Panc1 (cell line): ENCODE measurements around a stretch of chr3.

GRCh38 chr3:187040614-187041240 lies 98.6 kb downstream of the RPL39L start:
- RRBS, 2 experiments = no CpG with 5 or more reads among the region's 4 CpGs

DNA sequence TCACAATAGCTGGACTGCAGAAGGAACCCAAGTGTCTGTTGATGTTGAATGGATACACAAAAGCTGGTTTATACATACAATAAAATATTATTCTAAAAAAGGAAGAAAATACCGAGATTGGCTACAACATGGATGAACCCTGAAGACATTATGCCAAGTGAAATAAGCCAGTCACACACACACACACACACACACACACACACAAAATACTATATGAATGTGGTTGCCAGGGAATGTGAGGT lies 77.0 kb downstream of the RPL39L start:
- RRBS, 2 experiments = no CpG with 5 or more reads among the region's 1 CpG

GRCh38 chr3:187075957-187076996 lies 63.0 kb downstream of the RPL39L start:
- RRBS, 2 experiments = no CpG with 5 or more reads among the region's 11 CpGs

- RRBS, 2 experiments = no CpG with 5 or more reads among the region's 1 CpG
These were observed 23.3 kb upstream of the RTP1 start for GRCh38 chr3:187173997-187174310.

DNA sequence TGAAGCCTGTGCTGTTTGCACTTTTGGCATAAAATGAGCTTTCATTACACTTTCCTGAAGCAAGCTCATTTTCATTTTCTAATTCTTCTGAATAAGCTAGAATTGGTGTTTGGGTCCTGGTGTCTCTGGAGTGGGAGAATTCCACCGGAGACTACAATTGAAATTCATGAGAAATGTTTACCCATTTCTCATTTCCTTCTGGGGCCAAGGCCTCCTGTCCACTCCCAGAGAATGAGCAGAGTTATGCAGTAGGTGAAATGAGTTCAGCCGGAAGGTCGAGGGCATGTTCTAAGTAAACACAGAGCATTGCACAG lies 14.9 kb downstream of the MASP1 start:
- RRBS, 2 experiments = 49% methylated on average over 2 of the region's 3 CpGs; no CpG with 5 or more reads in 1 of the 2 experiments

DNA sequence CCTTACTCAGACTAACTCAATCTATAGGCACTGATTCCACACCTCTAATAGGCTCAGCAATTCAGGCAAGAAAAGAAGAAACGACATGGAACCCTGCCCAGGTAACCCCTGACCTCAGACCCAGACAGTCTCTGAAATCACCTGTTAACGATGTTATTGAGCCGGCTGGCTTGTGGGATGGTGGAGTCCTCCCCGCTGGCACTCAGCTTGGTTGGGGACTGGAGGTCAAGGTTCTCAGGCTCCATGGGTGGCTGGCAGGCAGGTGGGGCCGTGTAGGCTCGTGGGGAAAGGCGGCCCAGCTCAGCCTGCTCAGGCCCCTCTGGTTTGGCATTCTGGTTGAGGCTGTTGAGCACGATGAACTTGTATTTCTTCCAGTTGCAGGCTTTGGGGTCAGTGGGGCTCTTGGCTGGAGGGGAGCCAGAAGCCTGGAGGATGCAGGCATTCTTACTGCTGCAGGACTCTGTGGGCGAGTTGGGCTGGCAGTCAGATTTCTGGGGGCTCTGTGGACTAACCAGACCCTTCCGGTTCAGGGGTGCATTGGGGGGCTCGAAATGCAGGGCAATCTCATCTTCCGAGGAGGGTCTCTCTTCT lies 16.3 kb downstream of the BCL6 start:
- RRBS, 2 experiments = no CpG with 5 or more reads among the region's 12 CpGs

DNA sequence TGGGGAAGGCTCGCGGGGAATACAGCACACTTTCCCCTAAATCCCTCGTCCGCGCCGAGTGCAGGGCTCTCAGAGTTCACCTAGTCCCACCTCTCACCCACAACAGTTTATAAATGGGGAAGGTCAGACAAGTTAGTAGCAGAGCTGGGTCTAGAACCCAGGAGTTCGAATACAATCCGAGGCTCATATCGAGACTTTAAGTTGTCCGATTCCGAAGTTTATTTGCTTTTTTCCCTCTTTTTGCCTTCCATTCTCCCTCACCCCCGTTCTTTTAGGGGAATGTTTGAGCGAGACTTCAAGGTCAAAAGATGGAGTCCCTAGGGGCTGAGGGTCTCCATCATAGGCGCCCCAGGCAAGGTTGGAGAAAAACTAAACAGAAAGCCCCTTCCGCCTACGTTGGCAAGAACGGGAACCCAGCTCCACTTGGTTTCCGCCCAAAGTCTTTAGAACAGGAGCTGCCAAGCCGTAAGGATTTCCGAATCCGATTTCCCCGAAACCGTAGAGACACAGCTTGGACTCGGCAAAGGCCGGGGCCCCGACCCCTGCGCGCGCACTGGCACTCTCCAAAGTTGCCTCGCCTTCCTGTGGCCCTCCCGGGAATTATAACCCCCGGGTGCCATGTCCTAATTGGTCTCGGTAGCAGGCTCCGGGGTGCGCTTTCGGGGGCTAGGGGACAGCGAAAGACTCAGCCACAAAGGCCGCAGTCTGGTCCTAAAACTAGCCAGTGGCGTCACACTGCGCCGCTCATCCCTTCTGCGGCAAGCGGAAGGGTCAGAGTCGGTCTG lies 7.1 kb downstream of the BCL6 start:
- RRBS, 2 experiments = 1 to 12% methylated on average over 8 to 9 of the region's 44 CpGs

DNA sequence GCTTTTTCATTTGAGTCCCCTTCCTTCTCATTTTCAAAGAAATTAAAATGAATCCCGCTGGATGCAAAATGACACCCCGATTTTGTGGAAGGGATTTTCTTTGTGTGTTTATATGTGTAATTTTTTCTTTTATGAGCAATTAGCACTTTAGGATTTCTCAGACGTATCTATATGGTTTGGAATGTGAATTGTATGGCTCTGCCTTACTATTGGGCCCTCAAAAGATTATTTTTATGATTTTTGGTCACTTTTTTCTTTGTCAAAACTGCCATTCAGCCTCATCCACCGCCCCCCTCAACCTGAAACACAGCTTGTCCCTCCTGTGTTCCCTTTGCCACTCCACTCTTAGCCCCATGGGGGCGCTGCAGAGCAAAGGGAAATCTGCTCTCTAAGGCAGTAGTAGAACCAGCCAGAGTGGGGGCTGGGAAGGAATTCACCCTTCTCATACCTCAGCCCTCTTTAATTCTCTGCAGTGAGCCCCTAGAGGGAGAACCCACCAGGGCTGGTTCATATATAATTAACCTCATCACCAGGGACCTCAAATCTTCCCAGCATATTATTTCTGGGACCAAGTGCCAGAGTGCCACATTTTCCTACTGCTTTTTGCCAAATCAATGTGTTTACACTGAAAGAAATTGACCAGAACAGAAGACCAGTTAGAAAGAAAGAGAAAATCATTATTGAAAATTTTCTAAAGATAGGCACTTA lies 2.7 kb upstream of the BCL6 start:
- RRBS, 2 experiments = no CpG with 5 or more reads among the region's 5 CpGs

DNA sequence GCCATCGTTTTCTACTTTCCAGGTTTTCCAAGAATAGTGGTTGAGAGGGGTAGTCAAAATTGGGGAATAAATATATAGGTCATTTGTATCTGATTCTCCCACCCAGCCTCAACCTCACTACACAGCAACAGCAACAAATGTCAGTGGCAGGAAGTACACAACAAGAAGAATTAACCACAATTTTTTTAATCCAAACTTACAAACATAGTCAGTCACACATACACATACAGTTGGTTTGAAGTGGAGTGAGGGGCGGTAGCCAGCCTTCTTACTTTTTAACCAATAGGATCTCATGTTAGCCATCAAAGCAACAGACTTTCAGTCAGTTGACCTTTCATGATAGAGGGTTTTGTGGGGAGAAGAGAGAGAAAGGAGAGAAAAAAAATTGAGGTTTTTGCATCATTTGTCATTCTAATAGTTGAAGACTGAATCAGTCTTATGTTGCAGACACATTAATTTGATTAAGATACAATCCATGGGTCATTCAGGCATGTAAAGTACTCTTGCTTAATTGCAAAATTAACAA lies 159.8 kb upstream of the LPP start:
- RRBS, 2 experiments = no CpG with 5 or more reads among the region's 2 CpGs

DNA sequence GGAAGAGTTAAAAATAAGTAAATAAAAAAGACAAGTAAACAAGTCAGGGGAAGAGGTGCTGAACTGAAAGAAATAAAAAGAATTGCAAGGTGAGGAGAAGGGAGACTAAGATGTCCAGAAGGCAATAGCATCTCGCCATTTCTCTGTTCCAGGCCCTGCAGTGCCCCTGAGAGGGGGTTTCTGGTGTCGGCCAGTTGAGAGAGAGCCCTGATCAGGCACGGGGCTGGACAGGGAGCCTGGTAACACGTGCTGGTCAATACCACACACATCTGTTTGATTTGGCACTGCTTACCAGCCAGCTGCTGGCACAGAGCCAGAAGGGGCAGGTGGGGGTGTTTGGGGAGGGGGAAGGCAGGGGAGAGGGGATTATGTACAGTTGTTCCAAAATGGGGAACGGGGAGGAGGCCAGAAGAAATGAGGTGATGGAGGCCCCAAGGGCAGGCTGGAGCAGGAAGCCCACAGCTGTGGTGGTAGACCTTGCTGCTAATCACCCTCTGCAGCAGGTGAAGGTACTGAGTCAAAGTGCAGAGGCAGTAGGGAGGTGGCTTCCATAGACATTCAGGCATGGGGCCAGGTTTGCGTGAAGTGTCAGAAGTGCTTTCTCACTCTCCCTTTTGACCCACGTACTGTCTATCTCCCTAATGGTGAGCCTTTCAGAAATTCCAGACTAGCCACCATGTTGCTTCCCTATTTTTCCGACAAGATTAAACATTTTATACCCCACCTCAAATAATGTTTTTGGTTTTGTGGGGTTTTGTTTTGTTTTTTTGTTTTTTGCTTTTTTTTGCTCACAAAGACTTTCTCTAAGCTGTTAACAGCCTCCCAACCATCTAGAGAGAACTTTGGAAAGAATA lies 153.5 kb upstream of the LPP start:
- RRBS, 2 experiments = no CpG with 5 or more reads among the region's 8 CpGs

DNA sequence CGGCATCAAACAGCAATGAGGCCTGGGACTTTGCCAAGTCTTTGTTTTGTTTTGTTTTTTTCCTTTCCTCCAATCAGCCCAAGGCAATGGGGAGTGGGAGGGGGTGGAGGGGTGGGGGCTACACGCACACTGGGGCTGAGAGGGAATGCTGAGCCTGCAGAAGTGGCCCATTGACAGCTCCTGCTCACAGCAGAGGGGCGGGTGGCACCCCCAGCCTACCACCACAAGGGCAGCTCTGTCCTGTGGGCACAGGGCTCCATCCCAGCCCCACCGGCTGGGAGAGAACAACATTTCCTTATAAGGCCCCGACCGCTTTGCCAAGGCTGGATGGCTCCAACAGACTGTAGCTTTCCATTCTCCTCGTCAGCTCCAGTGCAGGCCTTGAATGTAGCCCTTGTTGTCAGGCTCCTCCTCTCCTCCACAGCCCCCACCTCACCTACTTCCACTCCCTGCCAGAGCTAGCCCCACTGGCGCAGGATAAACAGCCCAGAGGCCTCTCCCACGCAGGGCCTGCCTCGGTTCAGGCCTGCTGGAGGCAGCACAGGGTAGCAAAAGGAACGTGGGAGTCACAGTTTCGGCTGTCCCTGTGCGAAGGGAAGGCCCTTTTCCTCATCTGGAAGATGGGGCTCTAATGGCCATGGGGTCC lies 101.8 kb upstream of the LPP start:
- RRBS, 2 experiments = no CpG with 5 or more reads among the region's 13 CpGs

DNA sequence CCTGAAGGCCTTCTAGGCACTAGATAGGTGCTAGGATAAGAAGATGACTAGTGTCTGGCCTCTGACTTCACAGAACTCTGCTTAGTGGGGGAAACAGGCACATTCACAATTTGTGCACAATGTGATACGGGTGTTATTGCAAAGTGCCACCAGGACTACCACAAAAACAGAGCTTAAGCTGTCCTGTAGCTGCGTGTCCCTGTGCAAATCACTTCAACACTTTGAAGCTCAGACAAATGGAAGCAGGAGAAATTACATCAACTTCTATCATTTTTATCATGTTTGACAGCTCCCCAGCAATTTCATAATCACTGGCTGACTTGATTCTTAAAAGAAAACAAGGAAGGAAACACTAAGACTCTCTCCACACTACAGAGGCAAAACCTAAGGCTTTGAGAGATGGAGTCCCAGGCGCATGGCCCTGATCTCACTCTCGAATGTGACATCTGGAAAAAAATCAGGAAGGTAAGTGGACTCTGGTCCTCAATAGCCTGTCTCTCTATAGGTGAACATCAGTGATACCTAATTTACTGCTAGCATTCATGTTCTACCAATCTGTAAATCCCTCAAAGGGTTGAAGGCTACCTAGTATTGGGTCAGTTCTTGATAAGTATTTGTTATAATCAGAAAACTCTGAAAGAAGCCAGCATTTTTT lies 81.3 kb upstream of the LPP start:
- RRBS, 2 experiments = no CpG with 5 or more reads among the region's 4 CpGs

- RRBS, 2 experiments = no CpG with 5 or more reads among the region's 1 CpG
These were observed 22.6 kb downstream of the LPP start for GRCh38 chr3:188176398-188177108.

DNA sequence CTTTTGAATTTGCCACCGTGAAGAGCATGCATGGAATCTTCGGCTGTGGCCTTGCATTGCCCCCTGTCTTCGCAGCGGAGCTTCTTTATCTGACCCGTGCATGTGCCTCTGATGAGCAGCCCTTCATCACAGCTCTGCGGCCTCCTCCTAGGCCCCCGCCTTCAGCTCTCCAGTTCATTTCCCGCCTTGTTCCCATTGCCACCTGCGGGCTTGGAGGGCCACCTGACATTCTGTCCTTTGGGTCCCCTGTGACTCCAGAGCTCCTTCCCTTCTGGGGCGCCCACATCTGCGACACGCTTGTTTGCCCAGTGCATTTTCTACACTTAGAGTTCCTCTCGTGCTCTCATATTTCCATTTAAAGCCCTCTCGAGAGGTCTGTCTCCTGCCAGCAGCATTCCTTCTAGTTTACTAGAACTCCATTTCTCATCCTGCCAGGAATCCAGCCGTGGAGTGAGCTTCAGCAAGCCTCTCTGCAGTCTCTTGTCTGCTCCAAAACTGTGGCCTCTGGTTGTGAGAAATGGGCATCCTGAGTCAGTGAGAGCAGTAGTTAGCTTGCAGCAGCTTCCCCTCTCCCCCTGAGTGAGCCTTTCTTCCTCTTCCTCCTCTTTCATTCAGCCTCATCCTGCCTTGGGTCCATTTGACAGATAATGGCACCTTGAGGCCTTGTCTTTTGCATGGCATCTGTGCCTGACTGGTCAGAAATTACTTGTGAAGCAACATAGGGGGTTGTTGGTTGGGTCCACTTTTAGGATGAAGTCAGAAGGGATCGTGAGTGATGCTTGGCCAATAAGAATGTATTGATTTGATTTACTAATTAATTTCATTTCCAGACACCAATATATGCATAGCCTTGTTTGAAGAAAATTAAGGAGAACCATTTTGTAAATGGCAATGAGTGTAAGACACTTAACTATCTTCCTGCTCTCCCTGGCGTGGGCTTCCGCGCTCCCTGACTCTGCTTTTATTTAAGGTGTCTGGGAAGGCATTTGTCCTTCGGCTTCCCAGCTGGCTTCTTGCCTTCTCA lies 25.6 kb downstream of the LPP start:
- RRBS, 2 experiments = no CpG with 5 or more reads among the region's 20 CpGs

GRCh38 chr3:188197228-188197878 lies 43.4 kb downstream of the LPP start:
- RRBS, 2 experiments = no CpG with 5 or more reads among the region's 9 CpGs

DNA sequence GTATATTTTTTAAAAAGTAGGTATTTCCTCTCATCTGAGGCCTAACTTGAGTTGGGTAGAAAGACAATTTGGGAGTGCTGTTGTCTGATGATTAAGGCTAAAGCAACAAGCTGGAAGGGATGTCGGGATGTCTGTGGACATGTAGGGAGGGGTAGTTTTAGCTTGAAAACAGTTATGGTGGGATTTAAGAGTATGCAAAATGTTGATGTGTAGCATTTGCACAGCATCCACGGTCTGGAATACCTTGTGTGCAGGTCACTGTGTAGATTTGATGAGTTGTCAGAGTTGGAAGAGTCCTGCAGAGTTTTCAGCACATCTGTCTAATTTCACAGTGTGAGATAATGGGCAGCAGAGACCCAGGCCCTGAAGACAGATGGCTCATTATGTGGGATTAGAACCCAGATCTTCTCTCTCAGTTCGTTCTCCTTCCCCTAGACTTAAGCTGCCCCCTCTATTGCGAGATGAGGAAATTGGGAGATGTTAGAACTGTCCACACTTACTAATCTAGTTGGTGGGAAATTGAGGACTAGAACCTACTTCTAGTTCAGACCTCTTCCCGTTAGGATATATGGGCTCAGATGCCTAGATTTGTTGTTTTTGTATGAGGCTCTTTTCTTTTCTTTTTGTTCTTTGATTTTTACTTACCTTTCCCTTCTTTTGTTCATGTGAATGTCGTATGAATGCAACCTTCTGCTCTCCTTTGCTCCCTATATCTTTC lies 59.2 kb downstream of the LPP start:
- RRBS, 2 experiments = no CpG with 5 or more reads among the region's 6 CpGs

DNA sequence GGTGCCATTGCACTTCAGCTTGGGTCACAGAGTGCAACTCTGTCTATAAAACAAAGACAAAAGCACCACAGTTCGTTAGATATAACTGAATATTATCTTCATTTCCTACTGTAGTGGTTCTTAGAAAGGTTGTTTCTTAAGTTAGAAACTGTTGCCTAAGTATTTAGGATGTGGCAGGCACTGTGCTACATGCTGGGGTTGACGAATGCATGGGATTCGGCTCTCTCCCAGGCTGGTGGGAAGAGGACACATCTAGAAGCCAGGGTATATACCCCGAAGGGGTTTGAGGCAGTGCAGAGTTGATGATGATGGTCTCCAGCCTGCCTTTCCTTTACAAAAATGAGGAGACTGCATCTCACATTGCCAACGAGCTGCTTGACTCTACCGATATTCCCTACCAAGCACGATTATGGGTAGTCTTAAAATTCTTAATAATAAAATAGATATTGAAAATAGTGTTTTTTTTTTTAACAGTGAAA lies 108.0 kb downstream of the LPP start:
- RRBS, 2 experiments = no CpG with 5 or more reads among the region's 7 CpGs

GRCh38 chr3:188266644-188267543 lies 112.9 kb downstream of the LPP start:
- RRBS, 2 experiments = no CpG with 5 or more reads among the region's 11 CpGs

GRCh38 chr3:188272346-188272850 lies 118.4 kb downstream of the LPP start:
- RRBS, 2 experiments = no CpG with 5 or more reads among the region's 6 CpGs

DNA sequence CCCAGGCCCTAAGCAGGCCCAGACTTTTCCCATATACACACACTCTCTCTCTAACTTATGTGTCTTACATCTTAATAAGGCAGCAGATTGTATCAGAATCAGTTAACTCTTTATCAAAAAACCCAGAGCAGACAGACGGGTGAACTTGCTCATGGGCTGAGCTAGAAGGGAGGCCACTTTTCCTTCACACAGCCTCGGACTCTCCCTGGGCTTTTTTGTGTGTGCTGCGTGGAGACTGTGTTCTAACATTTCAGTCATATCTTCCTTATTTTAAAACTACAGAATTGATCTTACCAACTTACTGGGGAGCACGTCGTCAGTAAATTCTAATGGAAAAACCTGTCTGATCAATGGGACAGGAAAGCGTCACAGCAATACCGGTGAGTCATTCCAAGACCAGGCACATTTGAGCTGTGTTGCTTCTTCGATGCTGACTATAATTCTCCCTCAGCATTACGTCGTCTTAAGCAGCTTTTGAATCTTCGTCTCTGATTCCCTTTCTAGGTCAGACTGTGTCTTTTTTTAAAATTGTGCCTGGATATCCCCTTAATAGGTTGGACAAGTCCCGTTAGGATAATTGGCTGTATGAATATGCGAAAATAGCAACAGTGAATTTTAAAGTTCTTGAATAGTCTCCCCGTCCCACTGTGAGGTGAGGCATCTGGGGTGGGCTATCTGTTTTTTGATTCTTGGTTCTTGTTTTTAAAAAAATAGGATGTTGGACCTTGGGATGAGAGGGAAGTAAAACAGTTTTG lies 145.2 kb downstream of the LPP start:
- RRBS, 2 experiments = no CpG with 5 or more reads among the region's 14 CpGs